Tibial nerve (tissue), 3 donors: ENCODE measurements around a stretch of chr10.

GRCh38 chr10:2986289-2986788, 81.0 kb upstream of the PFKP start:
- PRO-cap = no peak
- RAMPAGE, long total RNA, 3 experiments = no peak in any of the 3 experiments

GRCh38 chr10:3173365-3173689, 745 bp upstream of the PITRM1 start:
- PRO-cap = no peak
- RAMPAGE, long total RNA, 3 experiments = no peak in any of the 3 experiments

DNA sequence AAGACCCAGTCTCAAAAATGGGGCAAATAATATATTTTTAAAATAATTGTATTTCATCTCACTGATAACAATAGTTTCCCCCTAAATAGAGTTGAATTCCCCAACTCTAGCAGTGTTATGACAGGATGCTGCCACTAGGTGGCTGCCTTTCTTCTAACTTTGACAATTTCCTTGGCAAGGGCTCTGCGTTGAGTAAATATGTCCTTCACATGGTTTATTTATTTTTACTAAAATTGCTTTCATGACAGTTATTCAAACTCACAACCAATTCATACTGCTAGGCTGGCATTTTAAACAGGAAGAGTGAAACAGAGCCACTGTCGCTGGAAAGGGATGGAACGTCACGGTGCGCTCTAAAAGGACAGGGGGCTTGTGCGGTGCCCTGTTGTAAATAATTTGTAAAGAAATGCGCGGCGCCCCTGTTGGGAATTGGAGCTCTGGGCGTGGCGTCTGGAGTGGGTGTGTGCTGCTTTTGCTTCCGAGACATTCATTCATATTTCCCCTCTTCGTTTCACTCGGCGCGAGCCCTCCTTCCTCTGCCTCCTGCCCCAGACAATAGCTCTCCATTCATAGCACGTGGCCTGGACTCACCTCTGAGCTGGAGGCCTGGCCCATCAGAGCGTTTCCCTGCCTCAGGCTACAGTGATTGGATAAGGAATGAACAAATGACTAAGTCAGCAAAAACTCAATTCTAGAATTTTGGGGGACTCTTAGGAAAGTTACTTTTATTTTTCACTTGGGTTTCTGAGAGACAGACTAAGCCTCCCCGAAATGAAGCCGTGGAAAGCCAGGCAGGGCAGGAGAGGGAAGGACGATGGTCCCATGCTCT, 20.5 kb upstream of the PITRM1 start:
- PRO-cap = no peak
- RAMPAGE, long total RNA, 3 experiments = no peak in any of the 3 experiments

DNA sequence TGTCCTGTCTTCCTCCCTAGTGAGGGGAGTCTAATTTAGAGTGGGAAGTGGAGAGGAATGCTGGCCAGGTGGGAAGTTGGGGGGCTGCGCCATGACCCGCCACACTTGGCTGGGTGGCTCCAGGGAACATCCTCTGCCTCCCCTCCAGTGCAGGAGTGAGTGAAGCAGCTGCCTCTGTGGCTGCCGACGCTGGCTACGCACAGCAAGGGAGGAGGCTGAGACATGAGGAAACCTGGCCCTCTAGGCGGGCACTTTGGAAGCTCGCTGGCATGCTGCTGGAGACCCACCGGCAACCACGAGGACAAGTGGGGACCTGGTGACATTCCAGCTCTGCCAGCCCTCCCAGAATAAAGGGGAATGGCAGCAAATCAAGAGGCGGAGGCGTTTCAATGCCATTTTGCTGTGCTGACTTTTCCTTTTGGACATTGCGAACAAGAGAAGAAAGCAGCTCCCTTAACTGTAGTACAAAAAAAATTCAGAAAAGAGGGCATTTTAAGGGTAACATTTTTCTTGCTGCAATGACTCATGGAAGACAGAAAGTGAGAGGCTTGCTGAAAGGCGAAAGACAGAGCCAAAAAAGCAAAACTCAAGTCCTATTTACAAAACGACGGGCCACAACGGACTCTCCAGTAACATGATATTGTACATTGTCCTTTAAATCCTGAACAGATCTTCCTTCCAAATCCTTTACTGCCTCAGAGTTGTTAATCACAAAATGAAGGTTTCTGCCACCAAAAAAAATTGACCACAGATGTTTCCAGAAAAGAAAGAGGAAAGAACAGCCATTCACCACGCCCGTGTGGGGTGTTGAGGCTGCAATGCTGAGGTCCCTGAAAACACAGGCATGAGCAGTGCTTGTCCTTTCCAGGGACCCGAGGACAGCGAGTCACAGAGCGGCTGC, 121.3 kb upstream of the PITRM1 start:
- PRO-cap = unidirectional peak, plus-strand start at position 251 of the sequence
- RAMPAGE, long total RNA, 3 experiments = no peak in any of the 3 experiments

DNA sequence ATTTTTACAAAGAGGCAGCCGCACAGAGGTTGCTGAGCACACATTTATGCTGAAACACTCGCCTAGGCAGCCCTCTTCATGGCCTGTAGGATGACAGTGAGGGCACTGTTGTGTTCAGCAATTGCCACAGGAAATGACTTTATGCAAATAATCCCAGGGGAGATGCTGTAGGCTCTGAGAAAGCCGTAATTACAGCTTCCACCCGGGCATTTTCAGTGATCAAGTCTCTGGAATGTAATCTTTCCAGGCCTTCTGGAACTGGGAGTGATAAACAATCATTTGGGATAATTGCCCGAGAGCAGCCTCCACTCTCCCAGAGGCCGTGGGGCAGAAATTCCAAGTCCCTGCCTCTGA, 300.5 kb downstream of the KLF6 start:
- PRO-cap = no peak
- RAMPAGE, long total RNA, 3 experiments = no peak in any of the 3 experiments

DNA sequence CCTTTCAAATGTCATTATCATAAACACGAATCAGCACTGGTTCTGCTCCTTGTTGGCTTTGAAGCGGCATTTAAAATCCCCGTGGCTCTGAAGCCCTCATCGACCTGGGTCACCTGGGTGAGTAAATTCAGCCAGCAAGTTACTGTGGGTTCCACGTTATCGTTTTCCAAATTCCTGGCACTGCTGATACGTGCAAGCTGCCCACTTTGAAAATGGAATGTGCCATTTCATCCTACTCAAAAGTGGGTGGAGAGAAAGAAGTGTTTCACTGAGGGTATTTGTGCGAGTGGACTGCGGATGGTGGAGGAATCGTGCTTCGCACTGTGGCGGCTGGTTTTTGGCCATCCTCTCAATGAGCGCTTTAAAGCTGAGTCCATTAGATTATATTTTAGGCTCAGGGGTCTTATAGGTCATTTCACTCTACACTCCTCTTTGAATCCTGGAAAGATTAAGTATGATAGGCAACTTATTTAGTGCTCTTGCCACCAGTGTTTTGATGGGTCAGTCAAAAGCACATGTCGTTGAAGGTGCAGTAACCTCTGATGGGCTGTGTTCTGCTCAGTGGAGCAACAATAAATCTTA, 281.6 kb downstream of the KLF6 start:
- PRO-cap = bidirectional peak, plus-strand start at position 285 of the sequence, minus-strand start at position 114 of the sequence
- RAMPAGE, long total RNA, 3 experiments = no peak in any of the 3 experiments

DNA sequence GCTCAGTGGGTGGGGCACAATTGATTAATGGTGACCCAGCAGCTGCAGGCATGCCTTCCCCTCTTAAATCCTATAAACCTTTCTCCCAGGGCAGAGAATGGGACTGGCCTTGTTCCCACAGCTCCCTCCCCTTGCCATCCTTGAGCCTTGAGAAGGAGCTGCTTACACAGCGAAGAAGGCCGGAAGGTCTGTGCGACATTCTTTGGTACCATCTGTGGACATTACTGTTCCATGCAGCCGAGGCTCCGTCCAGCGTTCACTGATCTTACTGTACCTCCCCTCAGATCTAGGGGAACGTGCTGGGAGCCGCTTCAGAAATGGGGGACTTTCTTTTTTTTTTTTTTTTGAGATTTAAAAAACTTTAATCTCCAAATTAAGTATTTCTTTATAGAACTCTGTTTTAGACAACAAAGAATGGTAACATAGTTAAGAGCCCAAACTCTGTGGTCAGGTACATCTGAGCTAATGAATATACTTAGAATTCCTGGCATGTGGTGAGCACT, 14.3 kb downstream of the KLF6 start:
- PRO-cap = no peak
- RAMPAGE, long total RNA, 3 experiments = no peak in any of the 3 experiments

GRCh38 chr10:3811169-3812119, 26.4 kb upstream of the KLF6 start:
- PRO-cap = no peak
- RAMPAGE, long total RNA, 3 experiments = no peak in any of the 3 experiments

DNA sequence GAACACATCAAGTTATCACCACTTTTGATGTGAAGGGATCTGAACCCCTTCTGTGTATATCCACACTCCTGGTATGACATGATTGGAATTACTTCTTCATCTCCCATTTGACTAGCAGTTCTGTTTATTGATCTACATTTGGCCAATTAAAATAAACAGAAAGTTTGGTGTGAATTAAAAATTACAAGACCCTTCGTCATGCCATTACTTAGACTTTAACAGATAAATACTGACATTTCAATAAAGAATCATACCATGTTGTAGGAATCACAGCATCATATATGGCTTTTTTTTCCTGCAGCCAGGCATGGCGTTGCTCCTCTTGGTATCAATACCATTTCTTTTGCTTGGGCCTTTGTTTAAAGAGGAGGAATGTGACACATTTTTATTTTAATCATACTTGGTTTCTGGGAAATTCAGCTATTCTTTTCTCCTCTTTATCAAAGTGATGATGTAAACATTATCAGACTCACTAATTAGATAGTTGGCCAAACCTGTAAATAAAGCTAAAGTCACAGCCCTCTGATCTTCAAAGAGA, 38.6 kb upstream of the KLF6 start:
- PRO-cap = no peak
- RAMPAGE, long total RNA, 3 experiments = no peak in any of the 3 experiments

- PRO-cap = no peak
- RAMPAGE, long total RNA, 3 experiments = no peak in any of the 3 experiments
Observed at GRCh38 chr10:3879145-3879788, 94.3 kb upstream of the KLF6 start.

- PRO-cap = no peak
- RAMPAGE, long total RNA, 3 experiments = no peak in any of the 3 experiments
Observed at GRCh38 chr10:3892265-3893067, 107.5 kb upstream of the KLF6 start.

DNA sequence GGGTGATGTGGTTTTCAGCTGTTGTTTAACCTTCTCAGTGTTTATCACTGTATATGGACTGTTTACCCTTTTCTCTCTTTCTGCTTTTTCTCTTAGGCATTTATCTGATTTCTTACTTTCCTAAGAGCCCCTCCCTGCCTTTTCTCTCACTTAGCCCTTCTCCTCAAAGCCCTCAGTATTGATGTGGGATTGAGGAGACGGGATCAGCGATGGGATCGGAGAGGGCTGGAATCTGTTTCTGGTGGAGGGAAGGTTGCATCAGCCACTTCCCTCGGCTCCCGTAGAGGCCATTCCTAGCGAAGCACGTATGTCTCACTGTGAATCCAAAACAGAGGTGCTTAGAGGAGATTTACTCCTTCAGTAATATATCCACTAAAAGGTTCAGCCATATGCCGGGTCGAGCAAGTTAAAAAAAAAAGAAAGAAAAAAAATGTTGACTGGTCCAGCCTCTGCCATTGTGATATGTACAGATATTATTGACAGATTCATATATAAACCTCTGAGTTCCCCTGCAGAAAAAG, 109.2 kb upstream of the KLF6 start:
- PRO-cap = no peak
- RAMPAGE, long total RNA, 3 experiments = no peak in any of the 3 experiments

- PRO-cap = no peak
- RAMPAGE, long total RNA, 3 experiments = no peak in any of the 3 experiments
Observed at GRCh38 chr10:3961090-3961687, 176.2 kb upstream of the KLF6 start.

DNA sequence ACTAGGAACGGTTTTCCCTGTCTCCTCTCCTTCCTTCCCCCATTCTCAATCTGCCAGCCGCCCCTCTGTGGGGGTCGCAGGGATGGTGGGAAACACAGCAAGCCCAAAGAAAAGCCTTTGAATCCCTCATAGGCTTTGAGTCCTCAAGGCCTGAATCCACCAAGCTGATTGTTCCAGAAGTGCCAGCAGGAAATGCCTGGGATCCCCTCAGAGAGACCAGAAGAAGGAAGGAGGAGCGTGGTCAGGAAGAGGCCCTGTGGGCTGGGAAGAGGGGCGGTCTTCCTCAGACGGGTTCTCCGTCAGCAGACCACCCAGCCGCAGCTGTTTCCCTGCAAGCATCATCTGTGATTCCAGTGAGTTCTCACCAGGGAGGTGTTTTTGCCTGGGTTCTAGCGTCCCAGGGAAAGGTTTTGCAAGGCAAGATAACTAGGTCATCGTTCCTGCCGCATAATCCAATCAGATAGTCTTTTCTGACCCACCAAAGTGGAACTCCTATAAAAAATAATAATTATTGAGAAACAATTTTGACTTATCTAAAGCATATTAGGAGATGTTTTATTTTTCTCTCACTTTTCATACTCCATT, 190.1 kb upstream of the KLF6 start:
- PRO-cap = no peak
- RAMPAGE, long total RNA, 3 experiments = no peak in any of the 3 experiments

GRCh38 chr10:4061967-4062509, 277.0 kb upstream of the KLF6 start:
- PRO-cap = no peak
- RAMPAGE, long total RNA, 3 experiments = no peak in any of the 3 experiments

DNA sequence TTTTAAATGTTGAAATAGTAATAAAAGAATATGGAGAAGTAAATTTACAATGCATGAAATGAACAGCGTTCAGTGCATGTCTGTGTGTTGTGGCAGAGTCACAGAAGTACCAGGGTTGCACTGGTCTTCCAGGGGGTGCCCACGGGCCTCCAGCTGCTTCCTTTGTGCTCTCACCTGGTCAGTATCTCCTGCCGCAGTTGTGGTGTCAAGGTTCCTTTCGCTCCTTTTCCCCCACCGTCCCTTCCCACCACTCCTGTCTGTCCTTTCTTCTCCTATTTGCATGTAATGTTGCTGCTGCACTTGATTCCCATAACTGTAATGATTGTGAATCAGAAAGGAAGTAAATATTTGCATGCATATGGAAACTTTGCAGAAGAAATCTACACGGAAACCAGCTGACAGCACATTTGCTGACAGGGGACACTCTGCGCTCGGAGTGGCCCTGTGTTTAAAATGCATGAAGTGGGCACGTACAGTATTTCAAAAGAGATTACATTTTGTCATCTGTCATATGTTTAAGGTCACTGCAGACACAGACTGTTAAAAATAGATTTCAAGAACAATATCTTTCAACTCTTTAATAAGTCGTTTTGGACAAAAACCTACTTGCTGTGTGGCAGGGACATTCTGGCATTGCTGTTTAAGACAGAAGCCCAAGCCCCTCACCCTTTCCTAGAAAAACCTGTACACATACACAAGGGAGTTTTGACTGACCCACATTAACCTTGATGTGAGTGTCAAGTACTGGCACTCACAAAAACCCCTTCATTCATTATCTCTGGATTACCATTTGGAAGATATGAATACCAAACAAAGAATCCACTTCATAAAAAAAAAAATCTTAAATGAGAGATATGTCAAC, 336.7 kb upstream of the KLF6 start:
- PRO-cap = no peak
- RAMPAGE, long total RNA, 3 experiments = no peak in any of the 3 experiments

GRCh38 chr10:4127976-4128417, 343.0 kb upstream of the KLF6 start:
- PRO-cap = no peak
- RAMPAGE, long total RNA, 3 experiments = no peak in any of the 3 experiments

GRCh38 chr10:4344430-4345144, 481.4 kb upstream of the AKR1E2 start:
- PRO-cap = no peak
- RAMPAGE, long total RNA, 3 experiments = no peak in any of the 3 experiments

DNA sequence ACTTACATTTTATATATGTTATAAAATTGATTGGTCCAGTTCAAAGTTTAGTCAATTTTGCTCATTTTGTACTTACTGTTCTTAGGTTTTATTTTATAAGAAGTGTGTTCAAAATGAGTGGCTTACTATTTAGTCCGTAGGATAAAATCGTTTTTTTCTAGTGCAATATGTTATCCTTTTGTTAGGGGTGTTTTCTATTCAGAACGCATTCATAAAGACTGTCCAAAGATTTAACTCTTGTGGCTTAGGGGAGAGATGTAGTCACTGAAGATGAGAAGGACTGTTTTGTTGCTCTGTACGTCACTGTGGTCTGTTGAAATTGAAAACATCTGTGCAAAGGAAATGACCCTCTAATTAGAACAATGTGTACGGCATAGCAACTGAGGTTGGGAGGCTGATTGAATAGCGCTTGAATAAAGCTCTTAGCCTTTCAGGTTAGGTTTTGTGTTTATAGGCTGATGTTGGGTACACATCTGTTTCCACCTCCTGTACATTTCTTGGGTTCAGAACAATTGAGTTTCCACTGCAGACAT, 453.5 kb upstream of the AKR1E2 start:
- PRO-cap = no peak
- RAMPAGE, long total RNA, 3 experiments = no peak in any of the 3 experiments

- PRO-cap = no peak
- RAMPAGE, long total RNA, 3 experiments = no peak in any of the 3 experiments
Observed at GRCh38 chr10:4498691-4499435, 327.1 kb upstream of the AKR1E2 start.